NCI-H460 (cell line): ENCODE data around the gene SLAMF1.

DNA sequence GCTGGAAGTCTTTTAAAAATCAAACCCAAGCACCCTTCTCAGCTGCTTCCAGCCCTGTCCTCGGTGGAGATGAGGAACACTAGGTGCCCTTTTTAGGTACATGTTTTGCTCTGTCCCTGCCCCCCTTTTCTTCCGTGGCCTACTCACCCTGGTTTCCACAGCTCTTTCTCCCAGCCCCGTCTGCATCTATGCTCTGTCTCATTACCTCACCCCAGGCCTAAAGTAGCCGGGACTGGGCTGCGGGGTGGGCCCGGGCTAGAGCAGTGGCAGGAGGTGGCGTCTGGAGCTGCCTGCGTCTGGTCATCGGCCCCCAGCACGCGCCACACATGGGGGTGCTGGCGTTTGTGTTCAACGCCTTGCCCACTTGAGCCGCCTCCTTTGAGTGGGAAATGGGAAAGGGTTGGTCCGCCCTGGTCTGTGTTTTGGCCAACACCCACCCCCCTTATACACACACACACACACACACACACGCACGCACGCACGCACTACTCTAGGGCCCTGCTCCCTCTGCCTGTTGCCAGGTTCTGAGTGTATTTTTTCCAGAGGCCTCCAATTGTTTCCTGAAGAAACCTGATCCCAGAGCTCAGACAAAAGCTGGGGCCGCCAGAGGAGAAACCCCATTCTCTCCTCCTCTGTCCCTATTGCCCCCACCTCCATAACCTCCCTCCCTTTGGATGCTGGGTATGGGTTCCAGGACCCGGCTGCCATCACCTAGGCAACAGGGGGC is 10.0 kb downstream of the VANGL2 start:
RAMPAGE:
- cytosol, long total RNA, result no peak
- long total RNA, result no peak
- nucleus, long total RNA, result no peak

DNA sequence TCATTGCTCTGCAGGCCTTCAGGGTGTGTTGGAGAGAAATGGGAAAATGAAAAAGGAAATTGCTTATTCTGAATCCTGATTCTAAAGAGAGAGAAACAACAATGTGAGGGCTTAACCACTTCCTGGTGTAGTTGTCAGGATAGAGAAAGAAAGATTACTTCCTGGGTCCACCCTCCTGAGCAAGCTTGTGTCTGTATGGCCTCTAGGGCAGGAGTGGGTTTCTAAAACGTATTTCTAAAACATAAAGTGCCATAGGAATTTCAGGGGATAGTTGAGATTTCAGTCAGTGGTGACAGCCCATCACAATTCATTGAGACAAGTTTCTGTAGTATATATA is 28.4 kb downstream of the VANGL2 start:
RAMPAGE:
- cytosol, long total RNA, result no peak
- long total RNA, result no peak
- nucleus, long total RNA, result no peak

GRCh38 chr1:160540621-160541131 is 17.6 kb upstream of the SLAMF6 start:
RAMPAGE:
- cytosol, long total RNA, result no peak
- long total RNA, result no peak
- nucleus, long total RNA, result no peak

RAMPAGE:
- cytosol, long total RNA, result no peak
- long total RNA, result no peak
- nucleus, long total RNA, result no peak
These were observed 11.3 kb downstream of the CD84 start for GRCh38 chr1:160567768-160568703.

DNA sequence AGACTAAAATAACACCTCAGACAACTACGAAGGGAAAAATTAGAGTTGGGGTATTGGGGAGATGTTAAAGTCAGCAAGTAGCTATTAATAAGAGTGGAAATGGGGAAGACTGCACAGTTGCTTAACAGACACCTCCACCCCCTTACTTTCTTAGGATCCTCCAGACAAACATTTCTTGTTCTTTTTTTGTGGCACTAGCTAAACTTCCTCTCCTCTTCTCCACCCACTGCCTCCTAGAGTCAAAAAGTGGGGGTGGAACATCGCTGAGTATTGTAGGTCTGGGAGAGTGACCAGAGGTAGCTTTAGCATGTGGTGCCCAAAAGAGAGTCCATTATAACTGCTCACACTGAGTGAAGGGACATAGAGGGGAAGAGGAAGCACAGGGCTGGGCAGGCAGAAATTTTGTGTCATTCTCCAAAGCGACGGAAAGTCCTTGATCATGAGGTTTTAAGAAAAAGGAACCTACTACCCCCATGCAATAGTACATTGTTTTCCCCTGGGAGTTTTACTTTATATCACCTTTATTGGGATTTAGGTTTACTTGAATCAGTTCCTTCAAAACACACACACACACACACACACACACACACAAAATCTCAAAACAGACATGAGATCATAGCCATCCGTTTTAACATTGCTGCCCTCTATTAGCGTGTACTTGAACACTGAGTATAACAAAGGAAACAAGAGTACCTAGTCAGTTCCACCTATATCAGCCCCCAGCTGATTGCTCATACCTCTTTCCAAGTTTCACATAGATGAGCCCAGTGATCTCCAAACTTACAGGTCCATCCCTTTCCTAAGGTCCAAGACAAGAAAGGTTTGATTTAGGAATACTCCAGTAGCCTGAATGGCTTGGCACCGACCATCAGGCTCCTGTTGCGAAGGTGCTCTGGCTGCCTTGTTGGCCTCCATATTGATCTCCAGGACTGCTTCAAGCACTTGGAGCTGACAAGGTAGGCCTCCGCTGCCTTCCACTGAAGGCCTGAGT is 4.1 kb downstream of the CD84 start:
RAMPAGE:
- cytosol, long total RNA, result no peak
- long total RNA, result no peak
- nucleus, long total RNA, result no peak

DNA sequence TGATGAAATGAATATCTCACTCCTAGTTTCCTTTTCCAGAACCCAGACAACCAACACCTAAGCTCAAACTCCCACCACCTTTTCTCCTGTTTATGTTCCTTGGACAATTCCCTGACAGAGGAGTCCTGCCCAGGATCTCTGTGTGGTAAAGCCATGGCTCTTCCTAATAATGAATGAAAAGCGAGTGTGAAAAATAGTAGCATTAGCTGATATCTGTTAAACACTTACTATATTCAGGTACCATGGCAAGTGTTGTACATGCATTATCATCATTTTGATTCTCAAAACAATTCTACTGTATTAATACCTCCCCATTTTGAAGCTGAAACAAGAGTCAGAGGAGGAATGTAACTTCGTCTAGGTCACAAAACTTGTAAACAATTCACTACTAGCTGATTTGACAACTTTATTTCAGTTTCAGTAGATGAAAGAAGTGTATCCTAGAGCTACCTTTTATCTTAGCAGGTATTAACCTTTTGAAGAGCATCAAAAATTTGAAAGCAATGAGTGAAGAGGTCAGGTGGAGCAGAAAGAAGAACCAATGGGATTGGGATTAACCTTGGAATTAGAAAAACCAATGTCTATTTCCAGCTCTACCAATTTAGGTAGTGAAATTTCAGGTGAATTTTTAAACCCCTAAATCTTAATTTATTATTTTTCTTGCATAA is 1.7 kb downstream of the CD84 start:
RAMPAGE:
- cytosol, long total RNA, result no peak
- long total RNA, result no peak
- nucleus, long total RNA, result no peak

DNA sequence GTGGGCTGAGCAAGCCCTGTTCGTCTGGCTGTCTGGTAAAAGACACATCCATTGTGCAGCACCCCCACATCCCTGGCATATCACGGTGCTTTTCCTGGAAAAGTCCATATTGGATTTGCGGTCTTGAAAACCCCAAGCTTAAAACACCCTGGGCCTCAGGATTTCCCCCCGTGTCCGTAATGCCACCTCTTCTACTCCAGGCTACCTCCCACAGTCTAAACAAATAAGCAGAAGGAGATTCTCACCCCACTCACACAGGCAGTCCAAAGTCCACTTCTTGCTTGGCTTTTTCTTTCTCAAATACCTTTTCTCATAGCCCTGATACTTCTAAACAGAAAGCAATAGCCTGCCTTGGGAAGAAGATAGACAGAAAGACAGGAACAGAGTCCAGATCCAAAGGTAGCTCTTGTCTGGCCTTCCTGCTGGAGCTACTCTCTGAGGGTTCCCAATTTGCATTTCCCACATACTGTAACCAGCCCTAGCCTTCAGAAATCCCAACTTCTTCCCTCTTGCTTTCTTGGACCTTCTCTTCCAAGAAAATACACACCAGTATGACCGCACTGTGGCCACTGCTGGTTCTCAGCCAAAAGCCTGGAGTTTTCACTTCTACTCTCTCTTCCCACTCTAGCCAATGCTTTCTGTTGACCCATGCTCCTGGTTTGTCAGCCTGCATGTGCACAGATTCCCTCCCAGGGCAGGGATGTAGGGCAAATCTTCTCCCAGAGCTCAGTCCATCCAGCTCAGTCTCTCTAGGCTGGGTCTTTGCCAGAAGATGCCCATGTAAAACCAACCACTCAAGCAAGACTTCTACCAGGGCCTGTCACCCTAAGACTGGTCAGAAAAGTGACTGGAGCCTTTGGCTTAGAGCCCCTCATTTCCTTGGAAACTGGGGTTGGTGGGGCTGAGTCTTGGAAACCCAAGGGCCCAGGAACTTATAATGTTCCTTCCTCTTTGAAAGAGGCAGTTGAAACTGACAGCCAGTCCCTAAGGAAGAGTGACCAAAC is 773 bp downstream of the SLAMF1 start:
RAMPAGE:
- cytosol, long total RNA, result no peak
- long total RNA, result no peak
- nucleus, long total RNA, result no peak

DNA sequence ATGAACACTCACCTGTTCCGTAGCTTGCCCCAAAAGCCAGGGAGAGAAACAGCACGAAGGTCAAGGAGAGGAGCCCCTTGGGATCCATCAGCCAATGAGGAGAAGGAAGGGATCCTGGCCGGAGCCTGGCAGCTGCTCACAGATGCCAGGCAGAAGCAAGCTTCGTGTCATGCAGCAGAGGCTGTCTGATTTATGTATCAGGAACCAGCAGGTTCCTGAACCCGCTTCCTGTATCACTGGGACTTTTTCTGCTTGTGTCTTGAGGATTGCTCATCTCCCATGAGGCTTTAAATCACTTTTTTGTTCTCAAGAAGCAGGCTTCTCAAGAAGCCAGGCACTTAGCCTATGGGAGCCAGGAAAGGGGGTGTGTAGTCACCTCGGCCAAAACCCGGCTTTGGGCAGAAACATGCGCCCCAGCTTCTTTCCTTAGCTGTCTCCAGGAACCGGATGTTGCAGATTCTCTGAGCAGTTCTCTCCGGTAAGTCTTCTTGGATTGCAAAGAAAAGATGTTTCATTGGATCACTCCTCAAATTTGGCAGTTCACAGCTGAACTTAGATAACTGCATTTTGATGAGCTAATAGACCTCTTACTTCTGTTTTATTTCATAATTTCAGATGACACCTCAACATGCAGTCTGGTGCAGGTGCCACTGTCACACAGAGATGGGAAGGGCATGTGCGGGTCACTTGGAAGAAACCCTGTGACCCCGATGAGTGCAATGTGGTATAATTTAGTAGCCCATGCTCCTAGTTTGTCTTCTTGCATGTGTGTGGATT is at the start of gene SLAMF1:
Gene SLAMF1, minus strand, starts transcription at position 187 of the 777 bp plus-strand sequence.
RAMPAGE:
- cytosol, long total RNA, result no peak
- long total RNA, result no peak
- nucleus, long total RNA, result no peak

RAMPAGE:
- cytosol, long total RNA, result no peak
- long total RNA, result no peak
- nucleus, long total RNA, result no peak
These were observed 31.9 kb upstream of the SLAMF1 start for GRCh38 chr1:160678601-160679285.

GRCh38 chr1:160725953-160726743 is 12.9 kb upstream of the SLAMF7 start:
RAMPAGE:
- cytosol, long total RNA, result no peak
- long total RNA, result no peak
- nucleus, long total RNA, result no peak

DNA sequence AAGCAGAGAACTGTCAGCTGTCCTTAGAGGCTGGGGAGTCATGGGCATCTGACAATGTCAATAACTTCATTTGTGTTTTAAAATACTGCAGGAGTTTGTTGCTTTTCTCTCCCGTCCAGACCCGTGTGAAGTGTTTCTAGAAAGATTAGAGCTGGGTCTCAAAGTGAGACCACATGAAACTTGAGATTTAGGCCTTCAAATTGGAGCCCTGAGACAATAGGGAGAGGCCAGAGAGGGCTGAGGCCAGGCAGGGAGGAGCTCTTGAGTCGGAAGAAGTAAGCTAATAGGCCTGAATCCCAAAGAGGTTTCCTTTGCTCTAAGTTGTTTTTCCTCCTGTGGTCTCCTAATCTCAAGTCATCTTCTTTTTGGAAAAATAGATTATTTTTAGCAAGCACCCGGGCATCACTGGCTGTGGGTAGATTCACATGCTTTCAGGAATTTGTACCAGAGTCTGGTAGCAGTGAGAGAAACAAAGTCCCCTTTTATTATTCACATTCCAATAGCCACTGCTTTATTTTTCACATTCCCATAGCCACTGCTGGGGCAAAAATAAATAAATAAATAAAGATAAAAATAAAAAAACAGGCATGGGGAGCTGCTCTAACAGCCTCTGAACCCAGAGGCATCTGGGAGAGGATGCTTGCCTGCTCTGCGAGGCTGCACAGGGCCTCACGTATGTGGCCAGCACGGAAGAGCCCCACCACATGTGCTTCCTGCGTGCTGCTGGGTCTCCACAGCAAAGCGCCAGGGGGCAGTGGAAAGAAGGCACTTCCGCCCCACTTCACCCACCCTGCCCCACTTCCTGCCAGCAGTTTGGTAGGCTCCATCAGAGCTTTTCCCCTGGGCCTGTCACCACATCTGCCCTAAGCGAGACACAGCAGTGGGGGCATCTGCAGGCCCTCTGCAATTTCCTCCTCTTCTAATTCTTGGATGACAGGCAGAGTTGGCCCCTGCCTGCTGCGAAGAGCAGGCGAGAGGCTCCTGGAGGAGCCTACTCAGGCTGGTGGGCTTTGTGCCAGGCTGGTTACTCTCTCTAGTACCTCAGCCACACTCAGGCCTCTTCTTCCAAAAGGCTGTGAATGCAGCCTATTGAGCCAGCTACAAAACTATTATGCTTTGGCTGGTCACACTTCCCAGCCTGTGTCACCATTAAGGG is 25.4 kb downstream of the CD244 start:
RAMPAGE:
- cytosol, long total RNA, result no peak
- long total RNA, result no peak
- nucleus, long total RNA, result no peak

GRCh38 chr1:160894676-160895027 is 9.7 kb upstream of the ITLN1 start:
RAMPAGE:
- cytosol, long total RNA, result start-site peak on the plus strand at chr1:160894887-160894954, 35 and 23 reads in 2 replicates
- long total RNA, result start-site peak on the plus strand at chr1:160894887-160894900, 32 and 22 reads in 2 replicates
- nucleus, long total RNA, result no peak

DNA sequence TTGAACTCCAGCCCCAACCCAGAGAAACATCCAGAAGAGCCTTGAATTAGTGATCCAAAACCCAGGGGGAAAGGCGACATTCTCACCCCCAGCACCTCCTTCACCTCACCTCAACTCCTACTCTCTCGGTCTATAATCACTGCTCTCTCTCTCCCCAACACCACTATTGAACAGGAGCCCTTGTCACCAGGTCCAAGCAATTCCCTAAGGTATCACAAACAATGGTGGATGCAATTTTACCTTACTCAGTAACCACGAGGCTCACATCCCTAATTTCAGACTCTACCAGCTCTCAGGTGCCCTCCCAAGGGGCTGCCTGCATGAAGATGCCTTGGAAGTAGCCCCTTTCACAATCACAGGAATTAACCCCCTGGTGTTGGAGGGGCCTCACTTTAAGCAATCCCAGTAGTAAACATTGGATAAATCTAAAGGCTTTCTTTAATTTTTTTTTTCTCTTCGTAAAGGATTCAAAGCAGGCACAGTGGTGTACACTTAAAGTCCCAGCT is 1.6 kb upstream of the ARHGAP30 start:
RAMPAGE:
- cytosol, long total RNA, result no peak
- long total RNA, result no peak
- nucleus, long total RNA, result no peak

DNA sequence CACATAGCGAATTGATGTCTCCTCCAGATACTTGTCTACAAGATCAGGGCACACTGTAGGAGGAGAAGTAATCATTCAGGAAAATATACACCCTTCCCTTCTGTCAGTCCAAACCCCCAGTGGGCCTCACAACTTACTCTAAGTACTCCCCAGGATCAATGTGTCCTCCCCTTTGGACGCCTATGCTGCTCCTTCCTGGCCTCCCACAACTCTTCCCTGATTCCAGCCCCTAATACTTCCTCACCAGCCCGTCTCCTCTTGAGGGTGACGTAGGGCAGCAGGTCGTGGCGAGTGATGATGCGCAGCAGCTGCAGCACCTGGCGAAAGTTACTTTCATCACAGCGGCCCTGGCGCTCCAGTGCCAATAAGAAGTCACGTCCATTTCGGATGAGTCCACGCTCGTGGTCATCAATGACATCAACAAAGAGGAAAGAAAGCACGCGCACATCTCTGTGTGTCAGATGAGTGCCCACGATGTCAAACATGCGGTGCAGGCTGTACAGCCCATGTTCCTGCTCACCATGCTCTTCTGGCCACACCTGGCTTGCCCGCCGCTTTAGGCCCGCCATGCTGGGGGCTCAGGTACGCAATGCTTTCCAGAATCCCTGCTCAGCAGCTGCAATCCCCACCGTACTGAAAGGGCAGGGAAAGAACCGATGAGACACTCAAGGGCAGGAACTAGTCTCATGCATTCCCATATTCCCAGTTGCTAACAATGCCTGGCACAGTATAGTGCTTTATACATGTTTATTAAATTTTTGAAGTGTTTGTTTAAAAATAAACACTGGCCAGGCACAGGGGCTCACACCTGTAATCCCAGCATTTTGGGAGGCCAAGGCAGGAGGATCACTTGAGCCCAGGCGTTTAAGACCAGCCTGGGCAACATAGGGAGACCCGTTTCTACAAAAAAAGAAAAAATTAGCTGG is 6.3 kb downstream of the NIT1 start:
RAMPAGE:
- cytosol, long total RNA, result no peak
- long total RNA, result no peak
- nucleus, long total RNA, result no peak

RAMPAGE:
- cytosol, long total RNA, result no peak
- long total RNA, result no peak
- nucleus, long total RNA, result no peak
These were observed 5.0 kb upstream of the B4GALT3 start for GRCh38 chr1:161182251-161182816.

DNA sequence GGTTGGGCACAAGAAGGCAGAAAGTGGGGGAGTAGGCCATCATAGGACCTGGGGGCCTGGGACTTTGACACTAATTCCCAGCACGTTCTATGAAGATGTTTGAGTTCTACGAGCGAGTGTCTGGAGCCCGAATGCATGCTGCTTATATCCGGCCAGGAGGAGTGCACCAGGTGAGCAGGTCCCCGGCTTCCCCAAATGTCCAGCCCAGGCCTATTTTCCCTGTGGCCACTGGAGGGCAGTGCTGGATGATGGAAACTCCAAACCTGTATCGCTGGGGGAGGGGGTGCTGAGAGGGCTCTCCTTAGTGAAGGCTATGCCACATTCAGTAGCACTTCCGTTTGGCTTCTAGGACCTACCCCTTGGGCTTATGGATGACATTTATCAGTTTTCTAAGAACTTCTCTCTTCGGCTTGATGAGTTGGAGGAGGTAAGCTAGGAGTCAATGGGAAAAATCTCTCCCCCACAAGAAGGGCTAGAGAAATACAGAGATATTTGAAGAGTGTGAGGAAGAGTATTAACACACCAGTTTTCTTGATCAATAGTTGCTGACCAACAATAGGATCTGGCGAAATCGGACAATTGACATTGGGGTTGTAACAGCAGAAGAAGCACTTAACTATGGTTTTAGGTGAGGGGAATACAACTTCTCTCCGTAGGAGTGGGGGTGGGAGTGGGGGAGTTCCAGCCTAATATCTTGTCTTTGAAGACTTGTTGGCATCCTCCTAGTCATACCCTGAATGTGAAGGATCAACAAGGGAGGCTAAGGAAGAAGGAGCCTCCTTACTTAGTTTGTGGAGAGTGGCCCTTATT is 5.1 kb upstream of the FCER1G start:
RAMPAGE:
- cytosol, long total RNA, result no peak
- long total RNA, result no peak
- nucleus, long total RNA, result no peak

RAMPAGE:
- cytosol, long total RNA, result no peak
- long total RNA, result no peak
- nucleus, long total RNA, result no peak
These were observed 3.2 kb downstream of the FCER1G start for GRCh38 chr1:161217935-161219016.

GRCh38 chr1:161351424-161352213 is 16.1 kb downstream of the CFAP126 start:
RAMPAGE:
- cytosol, long total RNA, result no peak
- long total RNA, result no peak
- nucleus, long total RNA, result no peak

DNA sequence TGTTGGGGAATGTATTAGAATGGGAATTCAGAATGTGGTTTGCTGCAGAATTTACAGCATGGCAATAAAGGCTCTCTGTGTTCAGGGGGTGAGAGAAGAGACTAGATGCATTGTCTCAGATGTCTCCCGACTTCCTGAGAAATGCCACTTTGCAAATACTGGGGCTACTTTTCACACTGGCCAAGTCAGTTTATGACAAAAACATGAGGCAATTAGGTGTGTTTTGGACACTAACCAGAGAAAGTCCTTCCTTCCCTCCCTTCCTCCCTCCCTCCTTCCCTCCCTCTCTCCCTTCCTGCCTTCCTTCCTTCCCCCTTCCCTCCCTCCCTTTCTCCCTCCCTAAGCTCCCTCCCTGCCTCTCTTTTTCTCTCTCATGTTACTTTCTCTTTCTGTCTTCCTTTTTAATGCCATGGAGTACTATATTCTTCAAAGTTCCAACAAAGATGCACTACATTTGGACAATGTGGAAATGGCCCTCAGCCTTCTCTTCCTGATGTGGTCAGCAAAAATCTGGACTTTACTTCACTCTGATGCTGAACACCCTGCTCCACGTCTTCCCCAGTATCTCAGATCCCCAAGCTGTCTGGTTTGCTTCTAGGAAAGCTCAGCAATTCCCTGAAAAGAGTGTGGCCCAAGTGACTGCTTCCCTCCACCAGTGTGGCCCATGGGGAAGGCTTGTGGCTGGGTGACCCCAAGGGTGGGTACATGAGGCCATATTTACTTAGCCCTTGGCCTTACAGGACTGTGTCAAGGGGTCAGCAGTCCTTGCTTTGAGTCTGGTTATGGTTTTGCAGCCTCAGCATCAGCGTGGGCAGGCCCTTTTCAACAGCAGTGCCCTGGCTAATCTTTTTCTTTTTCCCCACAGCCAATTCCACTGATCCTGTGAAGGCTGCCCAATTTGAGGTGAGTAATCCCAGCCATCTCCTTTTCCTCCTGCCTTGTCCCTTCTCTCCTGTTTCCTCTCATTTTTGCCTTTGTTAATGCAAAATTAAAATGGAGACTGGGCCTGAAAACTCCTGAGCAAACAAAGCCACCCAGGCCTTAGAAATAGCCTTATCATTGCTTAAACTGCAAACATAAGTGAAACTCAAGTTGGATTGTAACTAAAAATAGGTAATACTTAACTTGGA is 8.1 kb downstream of the FCGR2A start:
RAMPAGE:
- cytosol, long total RNA, result no peak
- long total RNA, result no peak
- nucleus, long total RNA, result no peak

DNA sequence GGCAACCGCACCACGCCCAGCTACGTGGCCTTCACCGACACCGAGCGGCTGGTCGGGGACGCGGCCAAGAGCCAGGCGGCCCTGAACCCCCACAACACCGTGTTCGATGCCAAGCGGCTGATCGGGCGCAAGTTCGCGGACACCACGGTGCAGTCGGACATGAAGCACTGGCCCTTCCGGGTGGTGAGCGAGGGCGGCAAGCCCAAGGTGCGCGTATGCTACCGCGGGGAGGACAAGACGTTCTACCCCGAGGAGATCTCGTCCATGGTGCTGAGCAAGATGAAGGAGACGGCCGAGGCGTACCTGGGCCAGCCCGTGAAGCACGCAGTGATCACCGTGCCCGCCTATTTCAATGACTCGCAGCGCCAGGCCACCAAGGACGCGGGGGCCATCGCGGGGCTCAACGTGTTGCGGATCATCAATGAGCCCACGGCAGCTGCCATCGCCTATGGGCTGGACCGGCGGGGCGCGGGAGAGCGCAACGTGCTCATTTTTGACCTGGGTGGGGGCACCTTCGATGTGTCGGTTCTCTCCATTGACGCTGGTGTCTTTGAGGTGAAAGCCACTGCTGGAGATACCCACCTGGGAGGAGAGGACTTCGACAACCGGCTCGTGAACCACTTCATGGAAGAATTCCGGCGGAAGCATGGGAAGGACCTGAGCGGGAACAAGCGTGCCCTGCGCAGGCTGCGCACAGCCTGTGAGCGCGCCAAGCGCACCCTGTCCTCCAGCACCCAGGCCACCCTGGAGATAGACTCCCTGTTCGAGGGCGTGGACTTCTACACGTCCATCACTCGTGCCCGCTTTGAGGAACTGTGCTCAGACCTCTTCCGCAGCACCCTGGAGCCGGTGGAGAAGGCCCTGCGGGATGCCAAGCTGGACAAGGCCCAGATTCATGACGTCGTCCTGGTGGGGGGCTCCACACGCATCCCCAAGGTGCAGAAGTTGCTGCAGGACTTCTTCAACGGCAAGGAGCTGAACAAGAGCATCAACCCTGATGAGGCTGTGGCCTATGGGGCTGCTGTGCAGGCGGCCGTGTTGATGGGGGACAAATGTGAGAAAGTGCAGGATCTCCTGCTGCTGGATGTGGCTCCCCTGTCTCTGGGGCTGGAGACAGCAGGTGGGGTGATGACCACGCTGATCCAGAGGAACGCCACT is 803 bp downstream of the HSPA6 start:
RAMPAGE:
- cytosol, long total RNA, result no peak
- long total RNA, result no peak
- nucleus, long total RNA, result no peak